ENCODE measurements around the genes CLEC7A and TAS2R46.

DNA sequence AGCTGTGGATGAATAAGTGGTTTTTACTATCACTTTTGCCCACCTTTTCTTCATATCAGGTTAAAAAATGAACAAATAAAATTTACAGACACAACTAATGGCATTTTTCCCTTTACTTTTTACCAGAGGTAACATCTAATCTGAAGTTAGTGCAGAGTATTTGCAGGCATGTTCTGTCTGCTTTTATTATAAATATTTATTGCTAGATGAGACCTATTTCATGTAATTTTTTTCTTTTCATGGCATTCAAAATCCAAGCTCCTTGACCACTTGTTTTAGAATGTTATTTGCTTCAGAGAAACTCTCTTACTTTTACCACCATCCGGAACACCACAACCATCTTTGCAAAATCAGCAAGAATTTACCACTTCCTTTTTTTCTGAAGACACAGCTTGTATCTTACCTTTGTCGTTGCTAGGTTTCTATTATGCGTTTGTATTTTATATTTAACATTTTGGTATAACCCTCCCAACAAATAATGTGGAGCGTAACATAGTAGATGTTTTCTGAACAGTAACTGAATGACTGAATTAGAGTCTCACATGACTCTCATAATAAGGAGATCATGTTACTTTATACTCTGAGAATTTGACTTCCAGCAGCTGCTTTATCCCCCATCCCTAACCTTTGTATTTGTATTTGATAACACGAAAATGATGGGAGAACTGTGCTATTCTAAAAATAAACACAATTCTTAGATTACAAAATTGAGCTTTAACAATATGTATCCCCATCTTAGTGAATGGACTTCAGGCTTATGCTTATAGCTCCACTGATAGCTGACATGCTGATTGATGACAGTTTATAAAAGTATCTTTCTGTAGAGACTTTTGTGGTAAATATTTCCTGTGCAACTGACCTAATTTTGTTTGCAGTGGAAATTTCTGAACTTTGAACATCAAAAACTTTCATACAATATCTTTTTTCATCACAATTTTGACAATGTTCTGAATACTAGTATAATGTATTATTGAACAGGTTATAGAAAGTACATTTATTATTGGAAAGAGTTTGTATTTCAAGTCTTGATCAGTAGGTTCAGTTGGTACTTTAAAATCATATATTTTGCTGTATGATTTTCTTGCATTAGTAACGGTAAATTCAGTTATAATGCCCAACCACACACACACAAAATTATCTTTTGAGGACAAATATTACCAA, 7.8 kb upstream of the KLRB1 start:
- RAMPAGE, long total RNA: no peak
- RRBS: no CpG with 5 or more reads among the region's 6 CpGs
PRO-cap:
- standard: no peak
- CoPRO, capped RNA only, 2 experiments: no peak in any of the 2 experiments
- CoPRO, capped and uncapped RNA, 2 experiments: no peak in any of the 2 experiments
- CoPRO, uncapped RNA only, 2 experiments: no peak in any of the 2 experiments
CAGE:
- cytosol, long polyA plus RNA: no peak
- long polyA plus RNA: no peak
- nucleolus, long total RNA: no peak
- nucleus, long polyA plus RNA: no peak

DNA sequence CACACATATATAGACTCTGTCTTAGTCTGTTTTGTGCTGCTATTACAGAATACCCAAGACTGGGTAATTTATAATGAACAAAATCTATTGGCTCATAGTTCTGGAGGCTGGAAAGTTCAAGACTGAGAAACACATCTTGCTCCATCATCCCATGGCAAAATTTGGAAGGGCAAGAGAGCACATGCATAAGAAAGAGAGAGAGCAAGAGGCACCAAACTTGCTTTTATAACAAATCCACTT, 2.4 kb downstream of the CLEC2D start:
- RAMPAGE, long total RNA: no peak
PRO-cap:
- standard: no peak
- CoPRO, capped RNA only, 2 experiments: no peak in any of the 2 experiments
- CoPRO, capped and uncapped RNA, 2 experiments: no peak in any of the 2 experiments
- CoPRO, uncapped RNA only, 2 experiments: no peak in any of the 2 experiments
CAGE:
- cytosol, long polyA plus RNA: no peak
- long polyA plus RNA: no peak
- nucleolus, long total RNA: no peak
- nucleus, long polyA plus RNA: no peak

GRCh38 chr12:9737342-9737852, 23.3 kb downstream of the CD69 start:
- RAMPAGE, long total RNA: no peak
- RRBS: no CpG with 5 or more reads among the region's 1 CpG
PRO-cap:
- standard: no peak
- CoPRO, capped RNA only, 2 experiments: no peak in any of the 2 experiments
- CoPRO, capped and uncapped RNA, 2 experiments: no peak in any of the 2 experiments
- CoPRO, uncapped RNA only, 2 experiments: no peak in any of the 2 experiments
CAGE:
- cytosol, long polyA plus RNA: no peak
- long polyA plus RNA: no peak
- nucleolus, long total RNA: no peak
- nucleus, long polyA plus RNA: no peak

DNA sequence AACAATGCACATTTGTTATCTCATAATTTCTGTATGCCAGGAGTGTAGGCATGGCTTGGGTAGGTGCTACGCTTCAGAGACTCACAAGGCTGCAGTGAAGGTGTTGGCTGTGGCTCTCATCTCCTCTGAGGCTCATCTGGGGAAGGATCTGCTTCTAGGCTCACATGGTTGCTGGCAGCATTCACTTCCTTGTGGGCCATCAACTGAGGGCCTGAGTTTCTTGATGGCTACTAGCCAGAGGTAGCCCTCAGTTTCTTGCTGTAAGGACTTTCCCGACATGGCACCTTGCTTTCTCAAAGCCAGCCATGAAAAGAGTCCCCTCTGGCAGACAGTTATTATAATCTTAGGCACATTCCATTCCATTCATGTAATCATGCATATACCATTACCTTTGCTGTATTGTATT, 20.3 kb downstream of the CD69 start:
- RAMPAGE, long total RNA: no peak
- RRBS: no CpG with 5 or more reads among the region's 2 CpGs
PRO-cap:
- standard: bidirectional peak, plus-strand start at position 76 of the sequence, minus-strand start at position 127 of the sequence
- CoPRO, capped RNA only, 2 experiments: no peak in any of the 2 experiments
- CoPRO, capped and uncapped RNA, 2 experiments: no peak in any of the 2 experiments
- CoPRO, uncapped RNA only, 2 experiments: no peak in any of the 2 experiments
CAGE:
- cytosol, long polyA plus RNA: no peak
- long polyA plus RNA: no peak
- nucleolus, long total RNA: no peak
- nucleus, long polyA plus RNA: no peak

DNA sequence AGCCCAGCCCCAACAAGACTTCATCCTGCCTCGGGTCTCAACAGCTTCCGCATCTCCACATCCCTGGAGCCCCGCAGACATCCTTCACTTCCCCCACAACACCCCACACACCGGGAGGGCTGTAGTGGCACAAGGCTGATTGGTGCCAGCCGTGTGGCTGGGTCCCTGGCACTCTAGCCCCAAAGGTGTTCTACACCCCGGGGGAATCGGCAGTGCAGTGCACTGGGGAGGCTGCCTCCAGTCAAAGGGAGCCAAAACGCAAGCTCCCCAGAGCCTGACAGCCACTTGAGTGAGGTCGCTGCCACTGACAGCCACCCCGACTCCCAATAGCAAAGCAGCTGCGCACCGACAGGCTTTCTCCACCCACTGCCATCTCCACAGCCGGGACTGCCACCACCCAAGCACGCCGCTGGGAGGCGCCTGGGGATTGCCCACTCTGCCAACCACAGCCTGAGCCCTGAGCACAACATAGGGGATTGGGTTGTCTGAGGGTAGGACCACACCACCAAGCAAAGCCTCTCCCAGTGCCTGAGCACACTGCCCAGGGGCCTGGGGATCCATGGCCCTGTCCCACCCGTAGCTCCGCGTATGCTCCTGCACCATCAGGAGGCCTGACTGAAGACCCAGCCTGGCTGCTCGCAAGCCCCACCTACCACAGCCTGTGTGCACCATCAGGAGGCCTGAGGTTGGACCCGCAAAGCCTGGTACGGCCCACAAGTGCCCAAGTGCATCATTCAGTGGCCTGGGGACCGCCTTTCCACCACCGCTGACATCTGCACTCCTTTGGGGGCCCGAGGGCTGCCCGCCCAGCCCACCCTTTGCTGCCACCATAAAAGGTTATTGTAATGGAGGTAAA, 13.1 kb upstream of the KLRF1 start:
- RAMPAGE, long total RNA: no peak
- RRBS: 22% methylated on average over 2 of the region's 26 CpGs
PRO-cap:
- standard: no peak
- CoPRO, capped RNA only, 2 experiments: no peak in any of the 2 experiments
- CoPRO, capped and uncapped RNA, 2 experiments: no peak in any of the 2 experiments
- CoPRO, uncapped RNA only, 2 experiments: no peak in any of the 2 experiments
CAGE:
- cytosol, long polyA plus RNA: no peak
- long polyA plus RNA: no peak
- nucleolus, long total RNA: no peak
- nucleus, long polyA plus RNA: no peak

GRCh38 chr12:9849070-9849719, 20.0 kb downstream of the CLEC2B start:
- RAMPAGE, long total RNA: no peak
- RRBS: no CpG with 5 or more reads among the region's 10 CpGs
PRO-cap:
- standard: no peak
- CoPRO, capped RNA only, 2 experiments: no peak in any of the 2 experiments
- CoPRO, capped and uncapped RNA, 2 experiments: no peak in any of the 2 experiments
- CoPRO, uncapped RNA only, 2 experiments: no peak in any of the 2 experiments
CAGE:
- cytosol, long polyA plus RNA: no peak
- long polyA plus RNA: no peak
- nucleolus, long total RNA: no peak
- nucleus, long polyA plus RNA: no peak

DNA sequence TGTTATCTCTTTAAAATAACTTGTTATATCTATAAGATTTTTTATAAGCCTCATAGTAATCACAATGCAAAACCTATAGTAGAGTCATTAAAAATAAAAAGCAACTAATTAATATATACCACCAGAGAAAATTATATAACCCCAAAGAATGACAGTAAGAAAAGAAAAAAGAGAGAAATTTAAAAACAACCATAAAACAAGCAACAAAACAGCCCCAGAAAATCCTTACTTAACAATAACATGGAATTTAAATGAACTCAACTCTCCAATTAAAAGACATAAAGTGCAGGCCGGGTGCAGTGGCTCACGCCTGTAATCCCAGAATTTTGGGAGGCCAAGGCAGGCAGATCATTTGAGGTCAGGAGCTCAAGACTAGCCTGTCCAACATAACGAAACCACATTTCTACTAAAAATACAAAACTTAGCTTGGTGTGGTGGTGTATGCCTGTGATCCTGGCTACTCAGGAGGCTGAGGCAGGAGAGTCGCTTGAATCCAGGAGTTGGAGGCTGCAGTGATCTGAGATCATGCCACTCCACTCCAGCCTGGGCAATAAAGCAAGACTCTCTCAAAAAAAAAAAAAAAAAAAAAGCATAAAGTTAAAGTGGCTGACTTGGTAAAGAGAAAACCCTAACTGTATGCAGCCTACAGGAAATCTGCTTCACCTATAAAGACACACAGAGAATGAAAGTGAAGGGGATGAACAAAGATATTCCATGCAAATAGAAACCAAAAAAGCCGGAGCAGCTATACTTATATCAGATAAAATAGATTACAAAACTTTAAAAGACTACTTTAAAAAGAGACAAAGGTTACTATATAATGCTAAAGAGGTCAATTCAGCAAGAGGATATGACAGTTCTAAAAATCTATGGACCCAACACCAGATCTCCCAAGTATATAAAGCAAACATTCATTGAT, 4.3 kb downstream of the CLEC2B start:
- RAMPAGE, long total RNA: no peak
- RRBS: no CpG with 5 or more reads among the region's 5 CpGs
PRO-cap:
- standard: no peak
- CoPRO, capped RNA only, 2 experiments: no peak in any of the 2 experiments
- CoPRO, capped and uncapped RNA, 2 experiments: no peak in any of the 2 experiments
- CoPRO, uncapped RNA only, 2 experiments: no peak in any of the 2 experiments
CAGE:
- cytosol, long polyA plus RNA: no peak
- long polyA plus RNA: no peak
- nucleolus, long total RNA: no peak
- nucleus, long polyA plus RNA: no peak

GRCh38 chr12:10069013-10069479, 29.7 kb downstream of the CLEC1A start:
- RAMPAGE, long total RNA: no peak
- RRBS: no CpG with 5 or more reads among the region's 6 CpGs
PRO-cap:
- standard: no peak
- CoPRO, capped RNA only, 2 experiments: no peak in any of the 2 experiments
- CoPRO, capped and uncapped RNA, 2 experiments: no peak in any of the 2 experiments
- CoPRO, uncapped RNA only, 2 experiments: no peak in any of the 2 experiments
CAGE:
- cytosol, long polyA plus RNA: no peak
- long polyA plus RNA: no peak
- nucleolus, long total RNA: no peak
- nucleus, long polyA plus RNA: no peak

GRCh38 chr12:10102272-10102629, 3.5 kb upstream of the CLEC1A start:
- RAMPAGE, long total RNA: no peak
- RRBS: no CpG with 5 or more reads among the region's 2 CpGs
PRO-cap:
- standard: no peak
- CoPRO, capped RNA only, 2 experiments: no peak in any of the 2 experiments
- CoPRO, capped and uncapped RNA, 2 experiments: no peak in any of the 2 experiments
- CoPRO, uncapped RNA only, 2 experiments: no peak in any of the 2 experiments
CAGE:
- cytosol, long polyA plus RNA: no peak
- long polyA plus RNA: no peak
- nucleolus, long total RNA: no peak
- nucleus, long polyA plus RNA: no peak

DNA sequence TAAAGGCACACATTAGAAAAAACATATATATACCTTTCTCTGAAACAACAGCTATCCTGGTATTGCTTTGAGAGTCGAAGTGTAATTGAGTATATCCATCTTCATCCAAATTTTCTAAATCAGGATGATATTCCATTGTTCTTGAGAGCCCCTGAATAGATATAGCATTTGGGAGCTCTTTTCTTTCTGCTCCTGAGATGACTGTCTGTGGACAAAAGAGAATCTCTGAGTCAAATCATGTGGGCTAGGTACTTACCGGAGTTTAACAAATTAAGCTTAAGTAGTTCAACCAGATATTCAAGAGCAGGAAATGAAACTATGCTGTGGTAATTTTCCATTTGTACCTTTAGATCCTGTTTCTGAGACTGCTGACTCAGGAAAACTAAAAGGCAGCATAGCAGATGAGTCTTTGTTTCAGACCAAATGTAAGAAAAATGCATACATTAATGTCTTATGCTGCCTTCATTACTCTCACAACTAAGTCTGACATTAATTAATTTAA, at the start of gene CLEC7A:
Gene CLEC7A (minus strand): TSS at position 253 of the 502 bp plus-strand sequence.
- RAMPAGE, long total RNA: no peak
- RRBS: no CpG with 5 or more reads among the region's 2 CpGs
PRO-cap:
- standard: no peak
- CoPRO, capped RNA only, 2 experiments: no peak in any of the 2 experiments
- CoPRO, capped and uncapped RNA, 2 experiments: no peak in any of the 2 experiments
- CoPRO, uncapped RNA only, 2 experiments: no peak in any of the 2 experiments
CAGE:
- cytosol, long polyA plus RNA: no peak
- long polyA plus RNA: no peak
- nucleolus, long total RNA: no peak
- nucleus, long polyA plus RNA: no peak

DNA sequence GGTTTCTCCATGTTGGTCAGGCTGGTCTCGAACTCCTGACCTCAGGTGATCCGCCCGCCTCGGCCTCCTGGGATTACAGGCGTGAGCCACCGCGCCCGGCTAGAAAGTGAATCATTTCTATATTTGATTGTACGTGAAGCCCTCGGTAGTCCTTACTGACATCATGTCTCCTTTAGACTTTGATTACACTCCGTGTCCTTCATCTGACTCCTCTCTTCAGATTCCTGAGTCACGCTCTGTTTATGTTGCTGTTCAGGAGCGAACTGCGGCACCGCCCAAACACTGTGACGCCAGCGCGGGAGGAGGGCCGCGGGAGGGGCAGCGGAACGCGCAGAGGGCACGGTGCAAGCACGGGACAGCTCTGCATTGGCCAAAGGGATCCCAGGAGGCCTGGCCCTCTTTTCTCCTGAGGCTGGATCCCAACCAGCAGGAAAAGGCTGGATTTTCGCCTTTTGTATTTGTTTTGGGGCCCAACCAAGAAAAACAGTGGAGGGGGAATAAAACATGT, 480 bp upstream of the GABARAPL1 start:
- RAMPAGE, long total RNA: no peak
- RRBS: no CpG with 5 or more reads among the region's 26 CpGs
PRO-cap:
- standard: bidirectional peak, plus-strand start at position 315 of the sequence, minus-strand start at position 218 of the sequence
- CoPRO, capped RNA only, 2 experiments: peak in 1 of 2 experiments; most common plus-strand start position 366 of the sequence (in 1); most common minus-strand start position 101 of the sequence (in 1)
- CoPRO, capped and uncapped RNA, 2 experiments: no peak in any of the 2 experiments
- CoPRO, uncapped RNA only, 2 experiments: no peak in any of the 2 experiments
CAGE:
- cytosol, long polyA plus RNA: no peak
- long polyA plus RNA: no peak
- nucleolus, long total RNA: no peak
- nucleus, long polyA plus RNA: no peak

DNA sequence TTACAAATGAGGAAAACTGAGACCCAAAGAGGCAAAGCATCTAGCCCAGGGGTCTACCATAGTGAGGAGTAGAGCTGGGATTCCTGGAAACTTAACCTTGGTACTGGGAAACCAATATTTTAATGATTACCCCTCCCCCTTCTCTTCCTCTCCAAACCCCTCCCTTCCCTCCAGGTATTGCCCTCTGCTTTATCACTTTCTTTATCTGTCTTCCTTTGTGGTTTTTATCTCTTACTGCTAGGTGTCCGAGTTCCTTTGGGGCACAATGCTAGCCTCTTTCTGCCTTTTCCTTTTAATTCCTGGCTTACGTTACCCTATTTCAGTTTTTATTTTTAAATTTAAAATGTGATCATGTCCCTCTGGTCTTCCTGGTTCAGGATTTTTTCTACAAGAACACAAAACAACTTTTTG, 2.8 kb downstream of the GABARAPL1 start:
- RAMPAGE, long total RNA: no peak
- RRBS: no CpG with 5 or more reads among the region's 2 CpGs
PRO-cap:
- standard: no peak
- CoPRO, capped RNA only, 2 experiments: no peak in any of the 2 experiments
- CoPRO, capped and uncapped RNA, 2 experiments: no peak in any of the 2 experiments
- CoPRO, uncapped RNA only, 2 experiments: no peak in any of the 2 experiments
CAGE:
- cytosol, long polyA plus RNA: no peak
- long polyA plus RNA: no peak
- nucleolus, long total RNA: no peak
- nucleus, long polyA plus RNA: no peak

- RAMPAGE, long total RNA: no peak
- RRBS: no CpG with 5 or more reads among the region's 7 CpGs
PRO-cap:
- standard: no peak
- CoPRO, capped RNA only, 2 experiments: no peak in any of the 2 experiments
- CoPRO, capped and uncapped RNA, 2 experiments: no peak in any of the 2 experiments
- CoPRO, uncapped RNA only, 2 experiments: no peak in any of the 2 experiments
CAGE:
- cytosol, long polyA plus RNA: no peak
- long polyA plus RNA: no peak
- nucleolus, long total RNA: no peak
- nucleus, long polyA plus RNA: no peak
Measured at GRCh38 chr12:10223125-10223862, 10.6 kb downstream of the GABARAPL1 start.

DNA sequence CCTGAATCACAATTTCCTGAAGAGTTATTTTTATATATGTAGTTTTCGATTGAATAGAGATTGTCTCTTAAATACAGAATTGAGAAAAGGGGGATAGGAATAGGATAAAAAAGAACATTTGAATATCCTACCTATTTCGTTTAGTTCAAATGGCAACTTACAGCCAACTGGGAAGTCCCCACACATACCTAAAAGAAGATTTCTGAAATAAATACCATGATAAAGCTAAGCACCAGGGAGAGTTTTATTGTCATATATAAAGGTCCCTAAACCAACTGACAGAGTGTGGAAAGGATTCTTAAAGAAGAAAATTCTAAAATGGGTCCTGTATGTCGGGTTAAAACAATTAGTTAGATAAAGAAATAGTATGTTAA, 1.9 kb upstream of the KLRK1 start:
- RAMPAGE, long total RNA: no peak
- RRBS: no CpG with 5 or more reads among the region's 3 CpGs
PRO-cap:
- standard: no peak
- CoPRO, capped RNA only, 2 experiments: no peak in any of the 2 experiments
- CoPRO, capped and uncapped RNA, 2 experiments: no peak in any of the 2 experiments
- CoPRO, uncapped RNA only, 2 experiments: no peak in any of the 2 experiments
CAGE:
- cytosol, long polyA plus RNA: no peak
- long polyA plus RNA: no peak
- nucleolus, long total RNA: no peak
- nucleus, long polyA plus RNA: no peak

GRCh38 chr12:10599391-10599838, 14.0 kb downstream of the MAGOHB start:
- RAMPAGE, long total RNA: no peak
- RRBS: no CpG with 5 or more reads among the region's 5 CpGs
PRO-cap:
- standard: no peak
- CoPRO, capped RNA only, 2 experiments: no peak in any of the 2 experiments
- CoPRO, capped and uncapped RNA, 2 experiments: no peak in any of the 2 experiments
- CoPRO, uncapped RNA only, 2 experiments: no peak in any of the 2 experiments
CAGE:
- cytosol, long polyA plus RNA: no peak
- long polyA plus RNA: no peak
- nucleolus, long total RNA: no peak
- nucleus, long polyA plus RNA: no peak

DNA sequence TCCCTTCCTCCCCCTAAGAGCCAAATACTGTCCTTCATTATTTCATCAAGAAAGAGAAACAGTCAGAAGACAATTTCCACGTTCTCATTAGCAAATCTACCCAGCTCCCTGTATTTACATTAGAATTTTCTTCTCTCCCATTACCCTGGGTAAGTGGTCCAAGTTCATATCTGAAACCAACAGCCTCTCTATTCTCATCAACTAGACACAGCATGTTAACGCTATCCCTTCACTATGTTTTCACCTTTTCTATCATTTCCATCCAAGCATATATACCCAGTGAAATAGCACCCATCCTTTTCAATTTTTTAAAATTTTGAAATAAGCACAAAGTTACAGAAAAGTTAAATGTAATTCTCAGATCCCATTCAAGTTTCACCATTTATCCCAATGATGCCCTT, 18.5 kb downstream of the YBX3 start:
- RAMPAGE, long total RNA: no peak
- RRBS: no CpG with 5 or more reads among the region's 2 CpGs
PRO-cap:
- standard: no peak
- CoPRO, capped RNA only, 2 experiments: no peak in any of the 2 experiments
- CoPRO, capped and uncapped RNA, 2 experiments: no peak in any of the 2 experiments
- CoPRO, uncapped RNA only, 2 experiments: no peak in any of the 2 experiments
CAGE:
- cytosol, long polyA plus RNA: no peak
- long polyA plus RNA: no peak
- nucleolus, long total RNA: no peak
- nucleus, long polyA plus RNA: no peak

- RAMPAGE, long total RNA: no peak
- RRBS: no CpG with 5 or more reads among the region's 1 CpG
PRO-cap:
- standard: no peak
- CoPRO, capped RNA only, 2 experiments: no peak in any of the 2 experiments
- CoPRO, capped and uncapped RNA, 2 experiments: no peak in any of the 2 experiments
- CoPRO, uncapped RNA only, 2 experiments: no peak in any of the 2 experiments
CAGE:
- cytosol, long polyA plus RNA: no peak
- long polyA plus RNA: no peak
- nucleolus, long total RNA: no peak
- nucleus, long polyA plus RNA: no peak
Measured at GRCh38 chr12:10924819-10925341, 4.2 kb upstream of the PRH2 start.

- RAMPAGE, long total RNA: no peak
- RRBS: no CpG with 5 or more reads among the region's 1 CpG
PRO-cap:
- standard: no peak
- CoPRO, capped RNA only, 2 experiments: no peak in any of the 2 experiments
- CoPRO, capped and uncapped RNA, 2 experiments: no peak in any of the 2 experiments
- CoPRO, uncapped RNA only, 2 experiments: no peak in any of the 2 experiments
CAGE:
- cytosol, long polyA plus RNA: no peak
- long polyA plus RNA: no peak
- nucleolus, long total RNA: no peak
- nucleus, long polyA plus RNA: no peak
Measured at GRCh38 chr12:11062155-11062523, at the start of gene TAS2R46. TSS of gene TAS2R46 (minus strand) at chr12:11062294.

GRCh38 chr12:11165044-11166069, 5.6 kb upstream of the SMIM10L1 start:
- RAMPAGE, long total RNA: no peak
- RRBS: no CpG with 5 or more reads among the region's 3 CpGs
PRO-cap:
- standard: no peak
- CoPRO, capped RNA only, 2 experiments: no peak in any of the 2 experiments
- CoPRO, capped and uncapped RNA, 2 experiments: no peak in any of the 2 experiments
- CoPRO, uncapped RNA only, 2 experiments: peak in 1 of 2 experiments; most common minus-strand start chr12:11165798 (in 1)
CAGE:
- cytosol, long polyA plus RNA: no peak
- long polyA plus RNA: no peak
- nucleolus, long total RNA: no peak
- nucleus, long polyA plus RNA: no peak